Neural progenitor cell (in vitro differentiated cells): ENCODE data around the gene ZNF670.

GRCh38 chr1:244856990-244857974 is 7.1 kb downstream of the HNRNPU start:
- RAMPAGE, long total RNA, result no peak

DNA sequence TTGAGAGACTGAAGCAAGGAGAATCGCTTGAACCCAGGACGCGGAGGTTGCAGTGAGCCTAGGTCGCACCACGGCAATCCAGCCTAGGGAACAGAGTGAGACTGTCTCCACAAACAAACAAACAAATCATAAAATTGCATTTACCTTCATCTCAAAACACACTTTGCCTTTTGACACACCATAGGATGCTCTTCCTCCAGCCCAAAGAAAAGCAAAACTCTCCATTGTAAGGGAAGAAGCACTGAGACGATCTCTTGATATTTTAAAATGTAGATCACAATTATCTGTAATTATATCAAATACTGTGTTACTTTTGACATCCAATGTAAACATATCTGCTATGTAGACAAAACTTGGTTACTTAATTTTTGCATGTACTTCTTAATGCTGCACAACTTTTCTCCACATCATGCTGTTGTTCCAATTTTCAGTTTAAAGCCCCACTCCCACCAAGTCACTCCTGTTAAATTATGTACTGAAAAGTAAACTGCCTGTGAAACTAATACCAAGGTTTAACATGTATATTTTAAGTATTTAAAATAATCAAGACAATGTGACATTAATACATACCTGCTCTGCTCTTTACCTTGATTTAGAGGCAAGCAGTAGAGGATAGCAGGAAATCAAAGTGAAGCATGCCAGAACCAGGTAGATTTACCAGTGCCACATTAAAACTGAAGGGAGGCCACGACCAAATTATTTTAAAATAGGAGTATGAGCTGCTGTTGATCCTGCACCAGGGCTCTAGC is 4.0 kb downstream of the HNRNPU start:
- RAMPAGE, long total RNA, result no peak

- RAMPAGE, long total RNA, result no peak
Observed at GRCh38 chr1:244865516-244865783, 1.1 kb upstream of the HNRNPU start.

- RAMPAGE, long total RNA, result no peak
Observed at GRCh38 chr1:245091659-245092401, 63.0 kb upstream of the KIF26B start.

DNA sequence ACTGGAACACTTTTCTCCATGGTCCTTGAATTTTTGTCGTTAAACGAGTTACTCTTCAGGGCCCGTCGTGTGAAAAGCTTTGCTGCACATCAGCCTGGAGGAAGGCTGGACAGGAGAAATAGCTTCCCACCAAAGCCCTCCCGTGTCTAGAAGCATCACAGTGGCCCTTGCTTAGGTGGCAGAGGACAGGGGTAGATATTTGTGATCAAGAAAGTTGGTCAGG is 102.6 kb downstream of the KIF26B start:
- RAMPAGE, long total RNA, result no peak

GRCh38 chr1:245810883-245811411 is 656.2 kb downstream of the KIF26B start:
- RAMPAGE, long total RNA, result no peak

- RAMPAGE, long total RNA, result no peak
Observed at GRCh38 chr1:246108875-246109340, 398.2 kb downstream of the SMYD3 start.

- RAMPAGE, long total RNA, result no peak
Observed at GRCh38 chr1:246219480-246220036, 287.5 kb downstream of the SMYD3 start.

- RAMPAGE, long total RNA, result no peak
Observed at GRCh38 chr1:246250505-246251275, 256.4 kb downstream of the SMYD3 start.

DNA sequence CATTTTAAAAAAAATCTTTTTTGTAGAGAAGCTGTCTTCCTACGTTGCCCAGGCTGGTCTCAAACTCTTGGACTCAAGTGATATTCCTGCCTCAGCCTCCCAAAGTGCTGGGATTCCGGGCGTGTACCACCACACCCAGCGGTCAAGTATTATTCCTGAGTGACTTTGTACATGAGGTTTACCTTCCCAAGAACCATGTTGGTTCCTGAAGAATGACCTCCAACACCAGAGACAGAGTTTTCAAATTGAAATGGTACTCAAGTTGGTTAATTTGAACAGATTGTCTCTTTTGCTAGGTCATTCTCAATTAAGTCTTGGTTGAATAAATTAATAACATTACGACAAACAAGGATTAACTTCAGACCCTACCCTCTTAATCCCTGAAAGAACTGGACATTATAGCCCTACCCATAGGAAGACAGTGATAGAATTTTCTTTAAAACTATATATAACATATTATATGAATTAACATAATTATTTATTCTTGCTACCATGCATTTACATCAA is 237.3 kb downstream of the SMYD3 start:
- RAMPAGE, long total RNA, result no peak

DNA sequence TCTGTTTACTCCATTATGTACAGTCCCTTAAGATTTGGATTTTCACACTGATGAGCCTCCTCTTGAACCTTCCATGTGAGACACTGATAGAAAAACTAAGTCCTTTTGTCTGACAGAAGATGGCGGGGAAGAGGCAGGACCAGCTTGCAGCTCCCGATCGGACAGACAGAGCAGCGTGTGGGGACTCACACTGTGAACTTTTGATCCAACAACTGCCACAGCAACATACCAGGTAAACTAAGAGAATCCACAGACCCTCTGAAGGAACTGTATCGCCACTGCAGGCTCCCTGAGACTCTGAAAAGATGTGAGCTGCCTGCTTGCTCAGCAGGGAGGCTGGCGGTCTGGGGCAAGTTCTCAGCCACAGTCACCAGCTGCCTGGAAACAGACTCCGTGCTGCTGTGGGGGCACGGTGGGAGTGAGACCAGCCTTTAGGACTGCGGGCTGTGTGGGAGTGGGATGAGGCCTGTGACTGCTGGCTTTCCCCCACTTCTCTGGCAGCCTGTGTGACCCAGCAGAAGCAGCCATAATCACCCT is 151.8 kb downstream of the SMYD3 start:
- RAMPAGE, long total RNA, result no peak

- RAMPAGE, long total RNA, result no peak
Observed at GRCh38 chr1:246565757-246566091, 337 bp downstream of the TFB2M start.

GRCh38 chr1:246709761-246710104 is 14.5 kb upstream of the SCCPDH start:
- RAMPAGE, long total RNA, result no peak

DNA sequence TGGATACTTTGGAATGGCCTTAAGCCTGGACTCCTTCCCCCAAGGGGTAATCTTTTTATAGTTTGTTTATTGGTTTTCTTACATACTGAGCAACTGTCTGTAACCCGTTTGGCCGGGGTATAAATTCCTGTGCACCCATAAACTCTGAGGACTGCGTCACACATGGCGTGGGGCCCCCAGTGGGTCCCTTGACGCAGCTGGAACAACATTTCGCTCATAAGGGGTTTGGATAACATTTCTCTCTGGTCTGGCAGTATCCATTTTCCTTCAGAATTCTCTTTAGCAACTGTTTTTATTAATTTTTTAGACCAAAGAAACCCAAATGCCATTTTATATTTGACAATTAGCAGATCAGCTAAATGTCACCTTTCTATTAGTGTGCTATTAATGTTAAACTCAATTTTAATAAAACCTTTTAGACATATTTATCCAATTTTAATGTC is 26.6 kb downstream of the SCCPDH start:
- RAMPAGE, long total RNA, result no peak

- RAMPAGE, long total RNA, result no peak
Observed at GRCh38 chr1:246855646-246856155, 76.0 kb downstream of the AHCTF1 start.

DNA sequence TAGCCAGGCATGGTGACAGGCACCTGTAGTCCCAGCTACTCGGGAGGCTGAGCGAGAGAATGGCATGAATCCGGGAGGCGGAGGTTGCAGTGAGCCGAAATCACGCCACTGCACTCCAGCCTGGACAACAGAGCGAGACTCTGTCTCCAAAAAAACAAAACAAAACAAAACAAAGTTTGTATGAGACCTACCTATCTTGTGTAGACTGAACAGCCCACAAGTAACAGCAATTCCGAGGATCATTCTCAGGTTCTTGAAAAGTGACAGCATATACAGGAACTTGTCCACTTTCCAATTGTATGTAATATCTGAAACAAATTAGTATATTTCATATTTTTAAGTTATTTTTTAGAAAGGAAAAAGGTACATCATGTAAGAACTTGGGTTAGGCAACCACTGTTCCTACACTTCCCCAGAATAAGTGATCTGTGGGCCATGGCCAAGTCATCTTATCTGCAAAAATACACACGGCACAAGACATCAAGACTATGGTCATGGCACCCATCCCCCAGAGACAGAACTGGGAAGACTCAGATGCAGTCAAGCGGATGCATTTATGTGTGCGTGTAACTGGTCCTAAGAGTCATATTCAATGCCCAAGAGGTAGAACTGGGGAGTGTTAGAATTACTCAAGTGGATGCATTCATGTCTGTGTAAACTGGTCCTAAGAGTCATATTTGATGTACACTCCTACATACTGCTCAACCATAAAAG is 26.2 kb downstream of the AHCTF1 start:
- RAMPAGE, long total RNA, result no peak

GRCh38 chr1:246924613-246925394 is 6.9 kb downstream of the AHCTF1 start:
- RAMPAGE, long total RNA, result no peak

DNA sequence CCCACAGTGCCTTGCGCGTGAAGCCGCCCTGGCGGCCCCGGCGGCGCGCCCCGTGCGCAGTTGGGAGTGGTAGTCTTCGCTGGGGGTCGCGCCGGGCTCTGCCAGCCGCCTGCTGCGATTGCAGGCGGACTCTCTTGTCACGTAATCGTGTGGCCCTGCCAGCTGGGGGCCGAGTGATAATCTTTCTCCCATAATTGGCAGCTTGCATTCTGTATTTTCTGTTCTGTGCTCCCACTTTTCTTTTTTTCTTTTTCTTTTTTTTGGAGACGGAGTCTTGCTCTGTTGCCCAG is 415 bp upstream of the AHCTF1 start:
- RAMPAGE, long total RNA, result no peak

- RAMPAGE, long total RNA, result start-site peak on the minus strand at chr1:247078735-247078796, 70 and 27 reads in 2 replicates
Observed at GRCh38 chr1:247078007-247079085, at the start of gene ZNF670. ZNF670 (minus strand) TSS chr1:247078811.

- RAMPAGE, long total RNA, result no peak
Observed at GRCh38 chr1:247079375-247079903, 828 bp upstream of the ZNF670 start.